Panc1 (cell line): Measurements from ENCODE around the genes PGLYRP2, CYP4F3 and TPM4.

GRCh38 chr19:15286151-15286792 is 46.1 kb downstream of the BRD4 start:
- RRBS, 2 experiments, result no CpG with 5 or more reads among the region's 9 CpGs

- RRBS, 2 experiments, result no CpG with 5 or more reads among the region's 10 CpGs
Observed at GRCh38 chr19:15297426-15298260, 34.7 kb downstream of the BRD4 start.

GRCh38 chr19:15321797-15322230 is 10.5 kb downstream of the BRD4 start:
- RRBS, 2 experiments, result no CpG with 5 or more reads among the region's 1 CpG

DNA sequence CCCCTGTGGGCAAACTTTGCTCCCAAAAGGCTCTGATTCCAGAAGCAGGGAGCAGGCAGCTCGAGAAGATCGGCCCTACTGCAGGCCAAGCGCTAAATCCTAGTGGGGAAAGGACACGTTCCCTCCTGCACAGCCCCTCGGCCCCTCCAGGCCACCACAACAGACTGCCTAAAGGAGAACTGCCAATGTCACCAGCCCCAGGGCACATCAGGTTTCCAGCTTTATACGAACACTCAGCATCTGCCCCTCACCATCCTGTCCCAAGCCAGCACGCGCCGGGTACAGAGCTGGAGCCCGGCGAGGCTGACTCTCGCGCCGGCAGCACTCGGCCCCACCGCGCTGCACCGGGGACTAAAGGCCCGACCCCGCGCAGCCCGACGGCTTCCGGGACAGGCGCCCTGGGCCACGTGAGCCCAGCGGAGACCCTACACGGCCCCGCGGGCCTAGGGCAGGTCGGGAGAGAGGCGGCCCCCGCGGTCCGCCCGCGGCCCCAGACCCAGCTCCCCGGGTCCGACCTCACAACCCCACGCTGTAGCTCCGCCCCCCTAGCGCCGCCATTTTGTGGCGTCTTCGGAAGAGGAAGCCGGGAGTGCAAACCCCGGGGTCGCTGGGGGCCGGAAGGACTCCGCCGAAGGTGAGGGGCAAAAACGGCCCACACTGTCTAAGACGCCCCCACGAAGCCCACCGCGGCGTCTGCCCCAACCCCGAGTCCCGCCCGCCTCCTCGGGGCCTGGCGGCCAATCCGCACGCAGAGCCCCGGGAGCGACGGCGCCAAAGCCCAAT is 621 bp downstream of the AKAP8 start:
- RRBS, 2 experiments, result 1 to 6% methylated on average over 19 to 27 of the region's 68 CpGs

DNA sequence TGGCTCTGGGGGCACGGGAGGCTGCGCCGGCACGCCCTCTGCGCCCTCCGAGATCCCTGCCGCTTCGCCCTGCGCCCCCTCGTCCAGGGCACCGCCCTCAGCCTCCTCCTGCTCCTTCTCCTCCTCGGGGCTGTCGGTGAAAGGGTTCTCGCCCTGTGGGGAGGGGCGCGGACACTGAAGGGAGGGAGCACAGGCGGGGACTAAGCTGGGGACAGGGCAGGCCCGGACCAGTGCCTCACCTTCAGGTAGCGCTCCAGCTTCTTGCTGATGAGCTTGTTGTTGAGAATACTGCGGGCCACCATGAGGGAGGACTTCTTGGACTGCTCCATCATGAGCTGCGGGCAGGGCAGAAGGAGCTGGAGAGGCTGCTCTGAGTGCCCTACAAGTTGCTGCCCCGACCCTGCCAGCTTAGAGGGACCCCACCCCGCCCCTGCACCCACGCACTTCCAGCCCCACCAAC is 721 bp upstream of the AKAP8 start:
- RRBS, 2 experiments, result no CpG with 5 or more reads among the region's 24 CpGs

DNA sequence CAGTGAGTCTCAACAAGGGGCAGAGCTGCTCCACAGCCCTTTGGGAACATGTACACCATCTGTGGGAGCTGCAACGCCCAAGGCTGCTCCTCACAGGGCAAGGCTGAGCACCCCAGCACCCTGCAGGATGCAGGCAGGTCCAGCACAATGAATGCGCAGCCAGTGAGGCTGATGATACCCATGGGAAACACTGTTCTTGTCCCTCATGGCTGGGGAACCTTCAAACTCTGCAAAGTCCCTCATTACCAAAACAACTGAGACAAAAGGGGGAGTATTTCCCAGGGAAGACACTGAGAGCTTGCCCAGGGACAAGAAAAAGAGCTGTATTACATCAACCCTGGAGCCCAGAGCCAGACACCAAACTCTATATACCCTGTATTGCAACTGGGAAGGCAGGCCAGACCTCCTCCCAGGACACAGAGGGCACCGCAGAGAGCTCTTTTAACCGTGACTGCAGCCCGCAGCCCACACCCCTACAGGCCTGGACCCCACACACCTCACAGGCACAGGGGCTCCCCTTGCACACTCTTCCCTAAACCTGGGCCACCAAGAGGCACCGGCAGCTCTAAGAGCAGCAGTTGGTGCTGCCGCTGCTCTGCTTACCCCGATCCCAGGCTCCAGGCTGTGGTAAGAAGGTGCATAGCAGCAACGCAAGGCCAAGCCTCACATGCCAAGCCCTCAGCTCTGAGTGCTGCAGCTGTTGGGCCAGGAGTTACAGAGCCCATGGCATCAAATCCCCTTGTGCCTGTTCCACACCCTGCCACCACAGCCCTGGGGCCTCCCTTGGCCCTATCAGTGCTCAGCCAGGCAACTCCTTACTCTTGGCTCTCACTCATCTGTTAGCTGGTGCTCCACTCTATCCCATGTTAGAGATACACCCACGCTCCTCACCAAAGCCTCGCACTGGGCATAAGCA is 16.7 kb downstream of the AKAP8L start:
- RRBS, 2 experiments, result no CpG with 5 or more reads among the region's 11 CpGs

DNA sequence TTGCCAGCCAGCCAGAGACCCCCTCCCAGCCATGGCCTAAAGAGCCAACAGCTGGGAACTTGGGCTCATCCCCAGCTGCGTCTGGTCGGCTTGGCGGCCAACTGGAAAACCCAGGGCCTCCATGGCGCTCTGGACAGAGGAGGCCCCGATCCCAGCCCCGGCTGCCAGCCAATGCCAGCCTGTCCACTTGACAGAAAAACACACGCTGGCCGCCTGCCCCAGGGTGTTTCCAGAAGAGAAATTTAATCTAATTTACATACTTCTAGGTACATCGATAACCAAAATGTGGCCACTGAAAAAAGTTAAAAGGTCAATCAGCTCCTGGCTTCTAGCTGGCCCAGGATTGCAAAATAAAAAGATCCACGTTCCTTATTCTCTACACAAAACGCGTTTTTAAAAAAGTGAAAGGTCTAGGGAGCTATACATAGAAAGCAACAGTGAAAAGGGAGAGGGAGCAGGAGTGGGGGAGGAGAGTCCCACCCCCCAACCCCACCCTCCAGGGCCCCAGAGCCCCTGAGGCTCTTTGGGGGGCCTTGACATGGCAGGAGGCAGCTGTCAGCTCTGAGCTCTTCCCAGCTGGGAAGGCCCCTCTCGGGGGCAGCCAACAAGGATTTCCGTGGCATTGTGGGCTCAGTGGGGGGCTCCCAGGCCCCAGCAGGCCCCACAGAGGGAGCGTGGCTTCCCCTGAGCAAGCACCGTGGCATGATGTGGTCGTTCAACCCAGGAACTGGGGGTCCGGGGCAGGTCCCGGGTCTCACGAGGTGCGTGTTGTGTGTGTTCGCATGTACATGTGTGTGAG is 3.3 kb upstream of the AKAP8L start:
- RRBS, 2 experiments, result no CpG with 5 or more reads among the region's 22 CpGs

DNA sequence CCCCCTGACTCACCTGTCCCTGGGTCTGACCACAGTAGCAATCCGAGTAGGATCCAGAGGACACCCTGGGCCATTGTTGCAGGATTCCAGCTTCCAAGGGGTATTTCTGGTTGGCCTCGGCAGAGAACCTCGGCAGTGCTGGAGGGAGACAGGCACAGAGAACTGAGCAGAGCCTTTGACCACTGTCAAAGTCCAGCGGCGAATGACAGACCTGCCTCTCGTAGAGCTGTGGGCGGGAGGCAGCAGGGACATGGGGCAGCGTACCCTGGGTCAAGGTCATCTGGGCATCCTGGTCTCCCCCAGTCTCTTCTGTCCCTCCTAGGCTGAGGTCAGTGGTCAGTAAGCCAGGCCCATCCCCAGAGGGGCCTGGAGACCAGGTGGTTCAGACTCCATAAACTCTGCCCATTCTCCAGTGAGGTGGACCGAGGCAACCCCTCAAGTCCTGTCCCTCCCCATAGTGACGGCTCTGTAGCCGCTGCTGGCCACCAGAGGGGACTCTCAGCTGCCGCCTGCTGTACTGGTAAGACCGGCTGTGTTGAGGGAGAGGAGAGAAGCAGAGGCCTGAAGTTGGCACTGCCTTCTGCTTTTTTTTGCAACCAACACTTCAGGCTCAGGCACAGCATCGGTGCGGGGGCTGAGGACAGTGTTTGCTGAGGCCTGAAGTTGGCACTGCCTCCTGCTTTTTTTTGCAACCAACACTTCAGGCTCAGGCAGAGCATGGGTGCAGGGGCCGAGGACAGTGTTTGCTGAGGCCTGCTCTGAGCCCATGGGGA is at the start of gene PGLYRP2:
Gene PGLYRP2, minus strand, starts transcription at position 204 of the 773 bp plus-strand sequence.
- RRBS, 2 experiments, result no CpG with 5 or more reads among the region's 16 CpGs

DNA sequence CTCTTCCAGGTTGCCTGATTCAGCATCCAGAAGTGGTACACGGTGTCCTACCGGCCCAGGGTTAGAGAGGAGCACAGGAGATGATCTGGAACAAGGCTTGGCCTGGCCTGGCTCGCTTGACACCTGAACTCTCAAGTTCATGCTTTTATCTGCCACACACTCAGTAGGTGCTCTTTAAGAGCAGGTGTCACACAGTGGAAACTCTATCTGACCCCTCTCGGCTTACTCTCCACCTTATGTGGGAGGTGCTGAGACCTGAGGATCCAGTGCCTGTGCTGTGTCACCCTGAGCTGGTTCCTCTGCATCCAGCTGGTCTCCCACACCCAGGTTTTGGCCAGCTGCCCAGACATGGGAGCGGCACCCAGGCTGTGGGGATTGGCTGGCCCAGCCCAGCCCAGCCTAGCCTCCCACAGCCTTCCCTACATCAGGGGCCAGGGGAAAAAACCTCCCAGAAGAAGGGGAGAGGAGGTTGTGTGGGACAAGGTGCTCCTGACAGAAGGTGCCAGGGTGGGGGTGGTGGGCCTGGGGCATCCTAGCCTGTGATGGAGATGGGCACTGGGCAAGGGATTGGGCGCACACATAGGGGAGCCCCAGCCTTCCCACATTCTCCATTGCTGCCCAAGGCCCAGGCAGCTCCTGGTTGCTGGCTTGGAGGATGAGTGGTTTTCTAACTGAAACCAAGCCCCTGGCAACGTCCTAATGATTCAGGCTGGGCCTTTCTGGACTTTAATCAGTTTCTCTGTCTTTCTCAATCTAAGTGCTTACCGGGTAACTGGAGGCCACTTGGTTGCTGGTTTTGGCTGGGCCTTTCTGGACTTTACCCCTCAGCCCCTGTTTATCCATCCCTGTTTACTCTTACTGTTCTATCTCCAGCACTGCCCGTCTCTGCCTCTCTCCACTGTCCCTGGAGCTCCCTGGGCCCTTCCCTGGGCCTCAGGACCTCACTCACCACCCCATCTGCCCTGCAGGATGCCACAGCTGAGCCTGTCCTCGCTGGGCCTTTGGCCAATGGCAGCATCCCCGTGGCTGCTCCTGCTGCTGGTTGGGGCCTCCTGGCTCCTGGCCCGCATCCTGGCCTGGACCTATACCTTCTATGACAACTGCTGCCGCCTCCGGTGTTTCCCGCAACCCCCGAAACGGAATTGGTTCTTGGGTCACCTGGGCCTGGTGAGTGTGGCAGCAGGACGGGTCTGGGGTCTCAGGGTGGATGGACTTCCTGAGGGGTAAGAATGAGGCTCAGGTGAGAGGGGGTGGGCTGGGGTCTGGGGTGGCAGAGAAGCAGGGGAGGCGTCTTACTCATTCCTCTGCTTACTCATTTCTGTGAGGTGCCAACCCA is at the start of gene CYP4F3:
Gene CYP4F3, plus strand, starts transcription at position 451 of the 1,336 bp plus-strand sequence.
- RRBS, 2 experiments, result no CpG with 5 or more reads among the region's 19 CpGs

GRCh38 chr19:15649033-15649375 is 8.3 kb downstream of the CYP4F3 start:
- RRBS, 2 experiments, result no CpG with 5 or more reads among the region's 4 CpGs

DNA sequence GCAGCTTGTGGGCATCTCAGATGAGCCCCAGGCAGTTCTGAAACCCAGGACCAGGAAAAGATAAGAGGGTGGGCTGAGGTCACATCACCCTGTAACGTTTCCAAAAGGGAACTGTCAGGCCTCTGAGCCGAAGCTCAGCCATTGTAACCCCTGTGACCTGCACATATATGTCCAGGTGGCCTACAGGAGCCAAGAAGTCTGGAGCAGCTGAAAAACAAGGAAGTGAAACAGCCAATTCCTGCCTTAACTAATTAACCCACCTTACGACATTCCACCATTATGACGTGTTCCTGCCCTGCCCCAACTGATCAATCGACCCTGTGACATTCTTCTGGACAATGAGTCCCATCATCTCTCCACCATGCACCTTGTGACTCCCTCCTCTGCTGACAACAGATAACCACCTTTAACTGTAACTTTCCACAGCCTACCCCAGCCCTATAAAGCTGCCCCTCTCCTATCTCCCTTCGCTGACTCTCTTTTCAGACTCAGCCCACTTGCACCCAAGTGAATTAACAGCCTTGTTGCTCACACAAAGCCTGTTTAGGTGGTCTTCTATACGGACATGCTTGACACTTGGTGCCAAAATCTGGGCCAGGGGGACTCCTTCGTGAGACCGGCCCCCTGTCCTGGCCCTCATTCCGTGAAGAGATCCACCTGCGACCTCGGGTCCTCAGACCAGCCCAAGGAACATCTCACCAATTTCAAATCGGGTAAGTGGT is 13.3 kb upstream of the OR10H1 start:
- RRBS, 2 experiments, result no CpG with 5 or more reads among the region's 13 CpGs

- RRBS, 2 experiments, result 2 to 4% methylated on average over 25 of the region's 74 CpGs
Observed at GRCh38 chr19:16076413-16076944, at the start of gene TPM4. TSS of gene TPM4 (plus strand) at chr19:16076495.

DNA sequence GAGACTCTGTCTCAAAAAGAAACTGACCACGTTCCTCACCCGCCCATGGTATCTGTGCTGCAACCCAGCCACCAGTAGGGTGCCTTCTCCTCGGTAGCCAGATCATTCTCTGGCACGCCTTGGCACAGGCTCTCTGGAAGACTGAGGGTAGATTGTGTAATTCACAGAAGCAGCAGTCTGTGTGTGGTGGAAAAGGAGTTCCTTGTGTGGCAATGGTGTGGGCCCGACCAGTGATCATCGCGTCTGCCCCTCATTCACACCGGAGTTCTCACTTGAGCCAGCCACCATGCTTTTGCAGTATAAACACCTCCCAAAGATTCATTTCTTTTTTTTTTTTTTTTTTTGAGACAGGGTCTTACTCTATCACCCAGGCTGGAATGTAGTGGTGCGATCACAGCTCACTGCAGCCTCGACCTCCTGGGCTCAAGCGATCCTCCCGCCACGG is 7.2 kb downstream of the TPM4 start:
- RRBS, 2 experiments, result no CpG with 5 or more reads among the region's 13 CpGs

GRCh38 chr19:16141170-16141629 is 2.3 kb upstream of the HSH2D start:
- RRBS, 2 experiments, result no CpG with 5 or more reads among the region's 6 CpGs

DNA sequence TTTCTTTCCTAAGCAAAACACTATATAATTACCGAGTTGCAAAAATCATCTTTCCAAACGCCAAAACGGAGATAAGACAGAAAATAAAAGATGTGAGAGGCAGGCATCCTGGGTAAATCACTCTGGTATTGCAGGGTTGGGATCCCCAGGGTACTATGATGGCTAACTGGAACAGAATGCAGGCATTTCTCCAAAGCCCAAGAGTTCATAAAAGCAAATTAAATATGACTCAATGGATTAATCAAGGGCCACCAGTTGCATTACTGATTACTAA is 694 bp upstream of the AP1M1 start:
- RRBS, 2 experiments, result no CpG with 5 or more reads among the region's 3 CpGs

DNA sequence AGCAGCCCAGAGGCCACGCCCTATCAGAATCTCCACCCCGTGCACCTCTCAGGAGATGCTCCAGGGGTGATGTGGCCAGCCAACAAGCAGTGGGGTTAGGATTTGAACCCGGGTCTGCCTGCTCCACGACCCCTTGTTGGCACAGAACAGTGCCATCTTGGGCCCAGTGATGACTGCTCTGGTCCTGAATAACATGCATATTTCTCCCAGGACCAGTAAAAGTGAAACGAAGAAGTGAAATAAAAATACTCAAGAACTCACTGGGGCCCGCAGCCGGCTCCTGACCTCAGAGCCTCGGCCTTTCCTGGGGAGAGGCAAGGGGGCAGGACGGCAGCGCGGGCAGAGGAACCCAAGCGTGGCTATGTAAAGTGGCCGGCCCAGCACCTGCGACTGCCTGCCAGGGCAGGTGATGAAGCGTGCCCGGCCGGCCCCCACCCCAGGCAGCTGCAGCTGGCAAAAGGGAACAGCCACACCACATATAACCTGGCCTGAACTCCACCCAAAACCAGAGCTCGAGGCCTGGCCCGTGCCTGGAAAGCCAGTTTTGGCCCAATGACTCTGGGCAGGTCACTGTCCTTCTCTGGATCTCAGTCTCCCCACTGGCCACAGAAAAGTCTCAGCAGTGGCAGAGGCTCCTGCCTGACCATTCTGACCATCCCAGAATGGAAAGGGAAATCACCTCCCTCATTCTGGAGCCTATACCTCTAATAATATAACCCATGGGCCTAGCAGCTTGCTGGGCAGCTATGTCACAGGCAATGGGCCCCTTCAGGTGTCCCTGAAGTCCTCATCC is 62.2 kb downstream of the AP1M1 start:
- RRBS, 2 experiments, result 75 to 80% methylated on average over 2 to 7 of the region's 19 CpGs

- RRBS, 2 experiments, result no CpG with 5 or more reads among the region's 10 CpGs
Observed at GRCh38 chr19:16319362-16319781, 5.3 kb upstream of the KLF2 start.

DNA sequence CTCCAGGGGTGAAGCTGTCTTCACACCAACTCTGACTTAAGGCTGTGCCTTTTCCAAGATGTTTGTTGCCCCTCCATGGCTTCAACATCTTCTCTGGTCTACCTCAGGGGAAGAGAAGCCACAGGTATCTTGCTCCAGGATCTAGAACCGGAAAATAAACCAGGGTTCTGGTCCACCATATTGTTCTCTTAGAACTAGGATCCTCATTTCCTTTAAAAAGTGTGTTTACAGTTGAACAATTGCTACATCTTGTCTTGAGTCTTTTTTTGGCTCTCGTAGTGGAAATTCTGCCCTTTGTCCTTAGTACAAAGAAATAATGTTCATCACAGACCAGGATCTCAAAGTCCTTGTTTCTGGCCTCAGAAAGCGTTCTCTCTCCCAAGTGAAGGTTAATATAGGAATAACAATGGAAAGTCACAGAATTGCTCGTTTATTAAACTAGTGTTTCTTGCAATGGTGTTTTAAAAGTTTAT is 20.8 kb downstream of the KLF2 start:
- RRBS, 2 experiments, result no CpG with 5 or more reads among the region's 4 CpGs

DNA sequence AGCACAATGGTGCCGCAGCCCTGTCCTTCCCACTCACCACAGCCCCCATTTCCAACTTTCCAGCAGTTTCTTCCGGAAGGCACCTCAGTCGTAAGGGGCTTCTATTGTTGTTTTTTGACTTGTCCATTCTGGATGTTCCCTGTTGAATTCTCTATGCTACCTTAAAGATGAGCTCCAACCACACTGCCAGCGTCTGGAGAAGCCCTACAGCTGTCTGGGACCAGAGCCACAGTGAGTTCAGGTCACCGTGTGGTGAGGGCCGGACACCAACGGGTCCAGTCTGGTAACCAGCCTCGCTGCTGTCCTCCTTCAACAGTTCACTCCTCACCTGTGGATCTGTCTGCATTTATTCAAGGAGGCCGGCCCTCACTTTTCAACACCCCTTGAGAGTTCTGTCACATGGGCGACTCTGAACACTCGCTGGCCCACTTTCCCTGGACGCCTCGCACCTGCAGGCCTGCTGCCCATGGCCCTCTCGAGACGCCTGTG is 59.7 kb downstream of the KLF2 start:
- RRBS, 2 experiments, result 100% methylated on average over 1 of the region's 15 CpGs; no CpG with 5 or more reads in 1 of the 2 experiments

- RRBS, 2 experiments, result no CpG with 5 or more reads among the region's 10 CpGs
Observed at GRCh38 chr19:16461645-16462182, 10.1 kb downstream of the EPS15L1 start.